AG04449 (cell line): ENCODE results near the gene CARMIL3.

GRCh38 chr14:23323723-23324341, 2.6 kb downstream of the PABPN1 start:
- RRBS = no CpG with 5 or more reads among the region's 18 CpGs

- RRBS = no CpG with 5 or more reads among the region's 9 CpGs
Observed at GRCh38 chr14:23382642-23383266, 5.9 kb downstream of the CMTM5 start.

GRCh38 chr14:23393198-23394521, 14.4 kb downstream of the MYH6 start:
- RRBS = no CpG with 5 or more reads among the region's 23 CpGs

- RRBS = no CpG with 5 or more reads among the region's 8 CpGs
Observed at GRCh38 chr14:23420720-23421493, 12.8 kb upstream of the MYH6 start.

DNA sequence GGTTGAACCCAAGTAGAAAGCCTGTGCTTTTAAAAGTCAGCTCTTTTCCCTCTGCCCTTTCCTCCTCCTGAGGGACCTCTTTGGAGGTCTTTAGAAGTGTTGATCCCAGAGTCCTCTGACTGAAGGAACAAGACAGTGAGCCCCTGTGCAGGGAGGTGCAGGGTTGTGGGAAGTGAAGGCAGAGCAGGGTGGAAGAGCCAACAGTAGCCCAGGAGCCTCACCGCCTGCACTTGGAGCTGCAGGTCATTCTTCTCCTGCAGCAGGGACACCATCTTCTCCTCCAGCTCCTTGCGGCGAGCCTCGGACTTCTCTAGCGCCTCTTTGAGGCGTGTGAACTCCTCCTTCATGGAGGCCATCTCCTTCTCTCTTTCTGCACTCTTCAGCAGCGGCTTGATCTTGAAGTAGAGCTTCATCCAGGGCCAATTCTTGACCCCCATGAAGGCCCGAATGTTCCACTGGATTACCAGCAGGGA, 10.9 kb downstream of the MYH7 start:
- RRBS = no CpG with 5 or more reads among the region's 8 CpGs

GRCh38 chr14:23427373-23427723, 8.1 kb downstream of the MYH7 start:
- RRBS = no CpG with 5 or more reads among the region's 5 CpGs

- RRBS = no CpG with 5 or more reads among the region's 13 CpGs
Observed at GRCh38 chr14:23520924-23521526, 30.5 kb downstream of the ZFHX2 start.

DNA sequence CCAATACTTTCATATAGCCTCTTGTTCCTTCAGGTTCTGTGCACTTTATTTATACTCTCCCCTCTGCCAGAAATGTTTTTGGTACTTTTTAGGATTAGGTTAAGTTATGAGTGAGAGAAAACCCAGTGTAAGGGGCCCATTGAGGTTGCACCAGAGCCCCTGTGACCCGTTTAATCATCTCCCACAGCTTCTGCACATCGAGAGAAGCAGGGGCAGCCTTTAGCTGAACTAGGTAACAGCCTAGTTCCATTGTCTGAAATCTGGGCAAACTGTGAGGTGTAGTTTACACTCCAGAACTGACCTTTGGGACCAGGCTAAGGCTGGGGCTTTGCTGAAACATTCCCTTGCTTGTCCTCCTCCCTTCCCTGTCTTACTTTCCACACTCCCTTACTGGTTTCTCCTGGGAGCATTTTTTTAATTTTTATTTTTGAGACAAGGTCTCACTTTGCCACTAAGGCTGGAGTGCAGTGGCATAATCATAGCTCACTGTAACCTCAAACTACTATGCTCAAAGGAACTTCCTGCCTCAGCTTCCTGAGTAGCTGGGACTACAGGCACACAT, 26.0 kb upstream of the DHRS2 start:
- RRBS = no CpG with 5 or more reads among the region's 2 CpGs

- RRBS = no CpG with 5 or more reads among the region's 2 CpGs
Observed at GRCh38 chr14:23613526-23613812, 22.7 kb upstream of the DHRS2 start.

DNA sequence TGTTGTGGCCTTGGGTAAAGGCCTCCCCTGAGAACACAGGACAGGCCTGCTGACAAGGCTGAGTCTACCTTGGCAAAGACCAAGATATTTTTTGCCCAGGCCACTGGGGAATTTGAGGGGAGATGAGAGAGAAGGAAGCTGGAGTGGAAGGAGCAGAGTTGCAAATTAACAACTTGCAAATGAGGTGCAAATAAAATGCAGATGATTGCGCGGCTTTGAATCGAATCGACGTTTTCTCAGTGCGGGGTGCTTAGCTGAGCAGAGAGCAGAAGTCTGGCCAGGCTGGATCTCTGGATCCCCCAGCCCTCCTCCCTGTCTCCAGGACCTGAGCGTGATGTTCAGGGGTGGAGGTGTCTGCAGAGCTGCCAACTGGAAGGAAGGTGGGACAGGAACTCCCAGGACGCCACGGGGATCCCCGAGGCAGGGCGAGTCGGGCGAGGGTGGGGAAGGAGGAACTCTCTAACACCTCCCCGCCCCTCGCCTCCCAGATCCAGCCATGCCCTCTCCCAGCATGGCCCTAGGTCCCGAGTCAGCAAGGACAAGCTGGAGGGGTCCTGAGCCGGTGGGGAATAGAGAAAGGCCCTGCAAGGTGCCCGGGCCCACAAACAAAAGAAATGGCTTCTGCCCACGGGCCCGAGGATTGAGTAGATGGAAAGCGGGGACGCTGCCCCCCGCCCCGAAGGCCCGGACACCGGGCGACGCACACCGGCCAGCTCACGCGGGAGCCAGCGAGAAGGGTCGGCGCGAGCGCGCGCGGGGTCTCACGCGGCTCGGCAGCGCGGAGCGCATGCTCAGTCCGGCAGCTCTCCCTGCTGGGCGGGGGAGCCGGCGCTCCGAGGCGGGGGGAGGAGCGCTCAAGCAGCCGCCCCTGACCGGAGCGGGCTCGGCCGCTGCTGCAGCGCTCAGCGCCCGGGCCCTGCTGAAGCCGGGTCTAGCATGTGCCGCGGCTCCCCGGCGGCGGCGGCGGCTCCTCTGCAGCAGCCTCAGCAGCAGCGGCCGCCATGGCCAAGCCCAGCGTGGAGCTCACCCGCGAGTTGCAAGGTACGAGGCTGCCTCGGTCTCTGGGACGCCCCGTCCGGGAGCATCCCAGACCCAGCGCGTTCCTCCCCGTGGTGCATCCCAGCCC, at the start of gene CARMIL3:
CARMIL3 (plus strand) TSS at position 857 of the 1,126 bp plus-strand sequence.
- RRBS = 2% methylated on average over 36 of the region's 81 CpGs

DNA sequence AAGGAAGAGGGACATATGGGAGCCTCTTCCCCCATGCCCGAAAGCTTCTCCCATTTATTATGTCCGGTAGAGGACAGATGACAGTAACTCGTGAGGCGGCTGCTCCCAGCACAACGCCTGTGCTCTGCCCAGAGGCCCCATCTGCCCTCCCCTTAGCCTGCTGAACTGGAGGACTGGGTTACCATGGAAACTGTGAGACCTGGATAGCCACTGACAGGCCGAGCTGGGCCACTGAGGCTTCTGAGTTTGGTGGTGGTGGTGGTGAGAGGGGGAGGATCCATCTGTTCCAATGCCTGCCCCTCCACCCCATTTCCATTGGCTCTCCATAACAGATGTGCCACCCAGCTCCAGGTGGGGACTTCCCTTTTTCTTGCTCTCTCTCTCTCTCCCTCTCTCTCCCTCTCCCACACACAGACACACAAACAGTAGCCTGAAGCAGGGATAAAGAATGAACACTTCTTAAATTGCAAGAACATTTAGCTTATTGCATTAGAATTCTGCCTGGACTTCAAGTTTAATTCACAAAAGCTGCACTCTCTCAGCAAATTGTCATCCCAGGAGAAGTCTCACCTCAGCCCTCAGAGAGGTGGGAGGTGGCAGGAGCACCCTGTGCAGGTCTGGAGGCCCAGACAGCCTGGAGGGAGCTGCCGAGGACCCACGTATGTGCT, 8.4 kb downstream of the CPNE6 start:
- RRBS = no CpG with 5 or more reads among the region's 8 CpGs

GRCh38 chr14:24103281-24103828, 9.2 kb downstream of the PCK2 start:
- RRBS = 95% methylated on average over 5 of the region's 14 CpGs

GRCh38 chr14:24161886-24162515, 936 bp downstream of the IRF9 start:
- RRBS = 42% methylated on average over 4 of the region's 8 CpGs

DNA sequence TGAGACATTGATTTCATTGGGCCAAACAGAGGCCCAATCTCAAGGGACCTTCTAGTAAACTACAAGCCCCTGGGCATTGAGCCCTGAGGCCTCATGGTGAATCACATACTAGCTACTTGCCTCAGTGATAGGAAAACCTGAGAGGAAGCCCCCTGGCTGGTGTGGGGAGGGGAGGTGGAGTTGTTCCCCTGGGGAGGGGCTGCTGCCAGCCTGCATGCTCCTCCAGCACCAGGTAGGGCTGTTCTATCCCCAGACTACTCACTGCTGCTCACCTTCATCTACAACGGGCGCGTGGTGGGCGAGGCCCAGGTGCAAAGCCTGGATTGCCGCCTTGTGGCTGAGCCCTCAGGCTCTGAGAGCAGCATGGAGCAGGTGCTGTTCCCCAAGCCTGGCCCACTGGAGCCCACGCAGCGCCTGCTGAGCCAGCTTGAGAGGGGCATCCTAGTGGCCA, 3.3 kb downstream of the IRF9 start:
- RRBS = no CpG with 5 or more reads among the region's 7 CpGs

DNA sequence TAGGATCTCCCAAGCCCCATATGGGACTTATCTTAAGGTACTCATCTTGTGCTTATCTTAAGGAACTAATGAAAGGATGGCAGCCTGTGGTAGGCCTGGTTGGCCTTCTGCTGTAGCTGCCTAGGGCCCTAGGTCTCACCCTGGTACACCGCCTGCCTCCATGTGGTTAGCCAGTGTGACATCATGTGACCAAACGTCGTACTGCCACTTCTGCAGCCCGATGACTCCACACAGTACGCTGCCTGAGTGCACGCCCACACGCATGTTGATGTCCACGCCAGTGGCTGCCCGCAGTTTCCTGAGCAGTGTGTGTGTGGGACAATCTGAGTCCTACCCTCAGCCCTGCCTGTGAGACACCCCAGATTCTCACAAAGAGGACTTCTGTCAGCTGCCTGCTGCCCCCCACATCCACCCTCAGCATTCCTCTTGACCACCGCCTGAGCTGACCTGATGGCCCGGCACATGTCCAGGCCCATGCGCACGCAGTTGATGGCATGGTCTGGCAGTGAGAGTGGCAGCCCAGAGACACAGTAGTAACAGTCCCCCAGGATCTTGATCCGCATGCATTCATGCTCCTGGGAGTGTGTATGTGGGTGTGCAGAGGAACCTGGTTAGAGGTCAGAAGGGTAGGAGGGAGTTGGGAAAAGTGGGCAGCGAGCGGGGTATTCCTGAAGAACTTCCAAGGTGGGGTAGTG, 5.0 kb downstream of the ADCY4 start:
- RRBS = no CpG with 5 or more reads among the region's 16 CpGs

DNA sequence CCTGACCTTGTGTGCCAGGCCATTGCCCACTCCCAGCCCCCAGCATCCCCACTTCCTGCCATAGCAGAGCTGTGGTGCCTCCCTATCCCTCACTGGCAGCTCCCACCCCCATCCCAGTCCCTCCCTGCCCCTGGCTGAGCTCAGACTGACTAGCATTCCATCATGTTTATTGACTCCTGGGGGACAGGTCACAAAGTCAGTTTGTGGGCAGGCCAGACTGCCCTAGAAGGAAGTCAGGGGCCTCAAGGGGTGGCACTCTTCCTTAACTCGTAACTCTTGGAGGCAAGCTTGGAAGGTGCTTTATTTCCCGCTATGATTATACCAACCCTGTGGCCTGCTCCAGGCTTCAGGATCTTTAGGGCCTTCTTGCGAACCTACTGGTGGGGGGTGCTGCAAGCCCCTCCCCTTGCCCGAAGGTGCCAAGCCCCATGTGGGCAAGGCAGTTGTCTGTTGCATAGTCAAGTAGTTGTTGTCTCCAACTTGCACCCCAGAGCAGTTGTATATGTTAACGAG, 1.1 kb upstream of the ADCY4 start:
- RRBS = no CpG with 5 or more reads among the region's 5 CpGs

GRCh38 chr14:24378195-24378624, 10.2 kb downstream of the NFATC4 start:
- RRBS = no CpG with 5 or more reads among the region's 3 CpGs

DNA sequence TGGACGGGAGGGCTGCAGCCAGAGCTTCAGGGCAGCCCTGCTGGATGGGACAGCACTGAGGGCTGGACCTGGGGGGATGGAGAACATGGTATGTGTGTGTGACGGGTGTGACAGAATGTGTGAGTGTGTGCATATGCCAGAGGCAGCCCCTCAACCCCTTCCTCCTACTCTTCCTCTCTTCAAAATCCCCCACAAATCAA, 248 bp downstream of the CBLN3 start:
- RRBS = no CpG with 5 or more reads among the region's 2 CpGs

DNA sequence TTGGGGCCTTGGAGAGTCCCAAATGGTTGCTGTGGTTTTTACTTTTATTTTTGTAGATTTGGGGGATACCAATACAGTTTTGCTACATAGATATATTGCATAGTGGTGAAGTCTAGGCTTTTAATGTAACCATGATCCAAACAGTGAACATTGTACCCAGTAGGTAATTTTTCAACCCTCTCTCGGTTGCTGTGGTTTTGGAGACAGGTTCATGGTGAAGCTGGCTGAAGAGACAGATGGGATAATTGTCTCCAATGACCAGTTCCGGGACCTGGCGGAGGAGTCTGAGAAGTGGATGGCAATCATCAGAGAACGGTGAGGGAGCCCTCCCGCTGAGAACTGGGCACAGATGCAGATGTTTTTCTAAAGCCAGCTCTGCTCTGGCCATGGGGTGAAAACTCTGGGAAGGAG, 6.1 kb downstream of the KHNYN start:
- RRBS = no CpG with 5 or more reads among the region's 5 CpGs

- RRBS = no CpG with 5 or more reads among the region's 5 CpGs
Observed at GRCh38 chr14:24662684-24663169, 28.7 kb upstream of the GZMB start.